A673 (cell line): ENCODE measurements around a stretch of chr1.

DNA sequence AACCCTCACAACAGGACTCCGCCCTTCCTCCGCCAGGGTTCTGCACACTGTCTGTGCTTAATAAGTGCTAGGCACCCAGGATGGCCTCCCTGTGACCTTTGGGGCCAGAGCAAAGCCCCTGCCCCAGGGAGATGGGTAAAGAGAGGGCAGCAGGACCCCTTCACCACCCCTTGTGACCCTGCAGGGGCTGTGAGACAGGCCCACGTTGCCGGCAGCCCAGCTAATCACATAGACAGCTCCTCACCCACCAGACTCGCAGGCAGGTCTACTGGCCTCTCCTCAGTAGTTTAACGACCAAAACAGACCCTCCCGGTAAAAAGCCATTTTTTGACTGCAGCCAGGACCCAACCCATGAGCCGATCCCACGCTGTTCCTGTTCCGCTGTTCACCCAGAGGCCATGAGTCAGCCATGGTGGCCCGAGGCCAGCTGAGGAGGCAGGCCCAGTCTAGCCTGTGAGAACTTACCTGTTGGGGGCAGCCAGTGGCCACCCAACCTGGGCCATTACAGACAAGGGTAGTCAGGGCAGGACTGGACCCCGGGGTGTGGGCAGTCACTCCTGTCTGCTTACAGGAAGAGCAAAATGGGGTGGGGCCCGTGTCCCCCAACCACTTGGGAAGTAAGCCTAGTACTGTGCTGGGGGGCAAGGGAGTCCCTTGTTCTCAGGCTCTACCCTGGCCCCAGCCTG, 62.1 kb downstream of the WNT9A start:
- PRO-cap, result no peak

- PRO-cap, result no peak
Observed at GRCh38 chr1:227945404-227946120, 2.2 kb downstream of the WNT9A start.

GRCh38 chr1:228059742-228061000, 22.3 kb upstream of the ARF1 start:
- PRO-cap, result no peak

DNA sequence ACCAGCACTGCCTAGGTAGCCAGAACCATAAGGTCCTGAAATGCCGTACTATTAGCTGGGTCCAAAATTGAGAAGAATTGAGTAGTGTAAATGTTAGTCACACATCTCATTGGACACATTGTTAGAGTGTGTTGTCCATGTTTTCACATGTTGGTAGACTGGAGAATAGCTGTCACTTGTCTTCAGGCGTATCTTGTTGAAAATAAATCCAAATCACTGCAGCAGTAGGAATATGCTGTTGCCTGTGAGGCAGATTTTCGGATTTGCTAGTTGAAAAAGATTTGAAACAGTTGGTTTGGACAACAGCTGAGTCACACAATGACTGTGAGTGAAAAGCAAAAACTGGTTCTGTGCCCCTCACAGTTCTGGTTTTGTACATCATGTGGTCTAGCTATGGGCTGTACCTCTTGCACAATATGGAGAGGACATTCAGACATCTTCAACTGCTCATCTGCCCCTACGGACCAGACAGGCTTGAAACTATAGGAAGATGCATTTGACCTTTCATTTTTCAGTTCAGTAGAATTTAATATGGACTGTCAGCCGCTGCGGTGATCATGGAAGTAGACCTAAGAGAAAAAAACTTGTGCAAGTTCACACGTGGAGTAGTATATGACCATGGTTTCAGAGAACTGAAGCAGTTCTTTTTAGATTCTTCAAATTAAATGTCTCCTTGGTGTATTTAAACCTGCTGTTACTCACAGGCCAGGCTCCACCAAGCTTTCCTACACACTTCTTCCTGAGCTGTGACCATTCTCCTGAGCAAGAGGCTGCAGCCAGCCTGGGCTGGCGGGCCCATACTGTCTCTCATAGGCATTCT, 1.9 kb downstream of the ARF1 start:
- PRO-cap, result no peak

GRCh38 chr1:228105807-228106219, 2.7 kb upstream of the C1orf35 start:
- PRO-cap, result no peak

DNA sequence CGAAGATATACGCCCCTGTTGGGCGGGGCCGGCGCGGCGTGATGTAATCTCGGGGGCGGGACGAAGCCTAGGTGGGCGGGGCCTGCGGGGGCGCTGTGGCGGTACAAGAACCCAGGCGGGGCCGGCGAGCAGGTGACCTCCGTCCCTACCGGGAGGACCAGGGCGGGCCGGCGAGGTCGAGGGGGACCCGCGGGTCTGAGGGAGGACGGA, 174 bp upstream of the MRPL55 start:
- PRO-cap, result bidirectional peak, plus-strand start at position 104 of the sequence, minus-strand start outside the sequence

- PRO-cap, result no peak
Observed at GRCh38 chr1:228157361-228157913, 7.7 kb downstream of the GJC2 start.

DNA sequence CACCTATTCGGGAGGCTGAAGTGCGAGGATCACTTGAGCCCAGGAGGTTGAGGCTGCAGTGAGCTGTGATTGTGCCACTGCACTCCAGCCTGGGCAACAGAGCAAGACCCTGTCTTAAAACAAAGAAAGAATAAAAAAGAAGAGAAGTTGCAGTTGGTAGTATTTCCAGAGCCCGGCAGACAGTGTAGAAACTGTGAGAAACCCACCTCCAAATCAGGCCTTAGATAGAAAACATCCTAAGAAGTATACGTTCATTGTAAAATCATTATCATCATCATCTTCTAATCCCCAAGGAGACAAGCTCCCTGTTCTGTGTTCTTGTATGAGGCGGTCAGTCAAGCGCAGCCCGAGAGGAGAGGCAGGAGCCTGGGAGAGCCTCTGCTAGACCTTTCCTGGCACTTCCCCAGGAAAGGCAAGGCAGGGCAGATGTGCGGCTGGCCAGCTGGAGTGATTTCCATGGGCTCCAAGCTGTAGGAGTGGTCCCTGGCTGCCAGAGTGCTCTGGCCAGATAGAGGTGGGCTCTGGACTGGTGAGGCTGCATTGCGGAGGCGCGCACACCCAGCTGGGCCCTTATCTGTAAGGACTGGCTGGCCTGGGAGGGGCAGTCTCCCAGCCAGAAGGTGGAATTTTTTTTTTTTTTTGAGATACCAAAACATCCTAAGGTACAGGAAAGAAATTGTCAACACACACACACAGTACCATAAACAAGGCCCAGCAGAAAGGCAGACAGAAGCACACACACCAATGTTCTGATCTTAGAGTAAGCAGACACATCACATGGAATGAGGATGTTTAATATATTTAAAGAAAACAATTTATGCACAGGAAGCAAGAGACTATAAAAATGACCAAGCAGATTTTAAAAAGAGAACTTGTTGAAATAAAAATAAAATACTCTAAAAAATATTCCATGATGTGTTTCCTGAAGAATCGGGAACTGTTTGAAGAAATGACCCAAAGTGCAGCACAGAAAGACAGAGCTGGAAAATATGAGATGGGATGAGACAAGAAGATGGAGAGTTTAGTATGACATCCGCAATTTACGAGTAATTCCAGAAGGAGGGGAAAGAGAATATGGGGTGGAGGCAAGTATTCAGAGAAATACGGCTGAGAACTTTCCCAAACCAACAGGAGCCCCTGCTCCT, 13.2 kb downstream of the IBA57 start:
- PRO-cap, result no peak

- PRO-cap, result no peak
Observed at GRCh38 chr1:228209029-228209640, 1.3 kb downstream of the OBSCN start.

GRCh38 chr1:228217024-228217460, 9.2 kb downstream of the OBSCN start:
- PRO-cap, result no peak

- PRO-cap, result no peak
Observed at GRCh38 chr1:228276877-228277775, 69.3 kb downstream of the OBSCN start.

GRCh38 chr1:228370098-228370476, 36.5 kb downstream of the TRIM11 start:
- PRO-cap, result no peak

GRCh38 chr1:228393791-228394555, 12.7 kb downstream of the TRIM11 start:
- PRO-cap, result no peak

DNA sequence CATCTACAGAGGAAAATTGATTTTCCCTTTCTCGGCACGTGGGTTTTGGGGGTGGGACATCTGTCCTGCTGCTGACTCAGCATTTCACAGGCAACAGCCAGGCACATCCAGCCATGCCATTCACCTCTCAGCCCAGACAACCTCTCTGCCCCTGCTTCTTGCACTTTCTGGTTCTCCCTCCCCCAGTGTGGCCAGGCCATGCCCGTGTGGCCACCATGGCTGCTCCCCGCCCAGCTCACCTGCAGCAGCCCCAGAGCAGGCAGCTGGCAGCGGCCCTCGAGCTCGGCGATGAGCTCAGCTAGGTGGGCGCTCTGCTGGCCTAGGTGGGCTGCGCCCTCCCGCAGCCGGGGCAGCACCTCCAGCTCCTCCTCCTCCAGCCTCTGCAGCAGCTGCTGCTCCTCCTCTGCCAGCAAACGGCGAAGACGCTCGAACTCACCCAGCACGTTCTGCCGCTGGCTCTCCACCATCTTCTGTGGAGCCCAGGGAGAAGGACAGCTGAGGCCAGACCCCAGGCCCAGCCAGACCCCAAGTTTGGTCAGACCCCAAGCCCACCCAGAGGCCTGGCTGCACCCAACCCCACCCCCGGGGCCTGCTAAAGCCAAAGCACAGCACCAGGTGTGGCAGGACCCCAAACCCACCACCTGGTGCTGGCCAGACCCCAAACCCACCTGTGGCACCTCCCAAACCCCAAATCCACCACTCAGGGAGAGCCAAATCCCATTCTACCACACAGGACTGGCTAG, 5.7 kb downstream of the TRIM11 start:
- PRO-cap, result no peak

GRCh38 chr1:228407746-228408308, 1.2 kb upstream of the TRIM11 start:
- PRO-cap, result no peak

GRCh38 chr1:228804699-228805494, 69.6 kb downstream of the RHOU start:
- PRO-cap, result no peak

DNA sequence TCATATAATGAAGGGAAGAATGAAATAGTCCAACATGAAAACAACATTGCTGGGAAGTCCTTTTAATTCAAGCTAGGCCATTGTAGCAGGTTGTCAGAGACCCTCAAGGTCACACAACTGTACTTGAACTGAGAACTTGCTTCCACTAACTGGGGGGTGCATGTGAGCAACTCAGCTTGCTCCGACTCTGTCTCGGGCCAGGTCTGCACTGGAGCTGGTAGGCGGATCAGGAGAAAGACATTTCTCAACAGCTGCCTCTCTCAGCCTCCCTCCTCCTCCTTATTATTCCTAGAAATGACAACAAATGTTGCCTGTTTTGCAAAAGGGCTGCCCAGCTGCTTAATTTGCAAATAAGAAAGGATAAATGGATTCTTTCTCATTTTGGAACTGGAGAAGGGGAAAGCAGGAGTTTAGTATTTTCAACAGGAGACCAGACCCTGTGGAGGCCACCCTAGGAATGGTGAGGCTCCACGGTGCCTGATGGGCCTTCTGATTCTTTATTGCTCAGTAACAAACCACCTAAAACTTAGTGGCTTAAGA, 140.5 kb downstream of the RHOU start:
- PRO-cap, result no peak

GRCh38 chr1:228989977-228990868, 254.9 kb downstream of the RHOU start:
- PRO-cap, result no peak

GRCh38 chr1:229068144-229068803, 202.6 kb upstream of the RAB4A start:
- PRO-cap, result no peak

- PRO-cap, result no peak
Observed at GRCh38 chr1:229238575-229239150, 32.2 kb upstream of the RAB4A start.